AG09319 (cell line): ENCODE results near the genes ATAD3B and MMP23B.

GRCh38 chr1:1422632-1423121 lies 1.6 kb upstream of the ANKRD65 start:
- RRBS: 50% methylated on average over 1 of the region's 17 CpGs

GRCh38 chr1:1432931-1433753 lies 2.3 kb upstream of the VWA1 start:
- RRBS: 66% methylated on average over 3 of the region's 31 CpGs

GRCh38 chr1:1471371-1472599 lies at the start of gene ATAD3B:
Gene ATAD3B, plus strand, starts transcription at chr1:1471765.
- RRBS: under 1% methylated on average over 10 of the region's 143 CpGs

- RRBS: no CpG with 5 or more reads among the region's 15 CpGs
Measured at GRCh38 chr1:1559361-1559969, 15.2 kb downstream of the SSU72 start.

DNA sequence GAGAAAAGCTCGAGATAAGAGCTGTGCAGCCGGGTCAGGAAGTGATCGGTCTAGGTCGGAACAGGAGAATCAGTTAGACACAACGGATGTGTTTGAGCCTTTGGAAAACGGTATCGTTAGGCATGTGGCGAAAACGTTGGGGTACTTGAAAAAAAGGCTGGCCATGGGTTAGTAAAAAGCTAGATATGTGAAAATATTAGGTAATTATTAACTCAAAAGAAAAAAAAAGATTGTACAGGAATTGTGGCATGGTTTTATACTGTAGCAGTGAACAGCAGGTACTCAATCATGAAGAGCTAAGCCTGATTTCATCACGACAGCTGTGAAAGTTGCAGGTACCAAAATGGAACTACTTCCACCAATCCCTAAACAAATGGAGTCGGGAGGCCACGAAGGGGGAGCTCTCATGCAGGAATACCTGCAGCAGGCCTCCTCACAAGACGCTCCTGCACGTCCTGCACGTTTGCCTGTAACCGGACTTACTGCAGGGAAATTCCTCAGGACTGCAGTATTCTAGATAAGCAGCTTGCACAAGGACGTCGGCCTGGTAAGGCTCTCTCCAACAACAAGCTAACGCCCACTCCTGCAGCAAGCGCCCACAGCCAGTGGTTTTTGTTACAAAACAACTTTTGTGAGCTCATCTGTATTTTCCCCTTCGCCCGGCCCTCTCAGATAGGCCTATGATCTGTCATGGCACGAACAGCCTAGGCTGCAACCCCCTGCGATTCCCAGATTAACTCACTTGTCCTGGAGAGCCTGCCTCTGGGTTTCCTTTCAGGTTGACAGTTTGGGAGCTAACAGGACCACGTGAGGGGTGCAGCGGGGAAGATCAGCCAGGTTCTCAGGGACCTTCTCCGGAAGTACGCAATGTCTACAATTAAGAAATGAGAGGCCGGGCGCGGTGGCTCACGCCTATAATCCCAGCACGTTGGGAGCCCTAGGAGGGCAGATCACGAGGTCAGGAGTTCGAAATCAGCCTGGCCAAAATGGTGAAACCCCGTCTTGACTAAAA lies 1.1 kb upstream of the MIB2 start:
- RRBS: 0% methylated on average over 2 of the region's 36 CpGs

DNA sequence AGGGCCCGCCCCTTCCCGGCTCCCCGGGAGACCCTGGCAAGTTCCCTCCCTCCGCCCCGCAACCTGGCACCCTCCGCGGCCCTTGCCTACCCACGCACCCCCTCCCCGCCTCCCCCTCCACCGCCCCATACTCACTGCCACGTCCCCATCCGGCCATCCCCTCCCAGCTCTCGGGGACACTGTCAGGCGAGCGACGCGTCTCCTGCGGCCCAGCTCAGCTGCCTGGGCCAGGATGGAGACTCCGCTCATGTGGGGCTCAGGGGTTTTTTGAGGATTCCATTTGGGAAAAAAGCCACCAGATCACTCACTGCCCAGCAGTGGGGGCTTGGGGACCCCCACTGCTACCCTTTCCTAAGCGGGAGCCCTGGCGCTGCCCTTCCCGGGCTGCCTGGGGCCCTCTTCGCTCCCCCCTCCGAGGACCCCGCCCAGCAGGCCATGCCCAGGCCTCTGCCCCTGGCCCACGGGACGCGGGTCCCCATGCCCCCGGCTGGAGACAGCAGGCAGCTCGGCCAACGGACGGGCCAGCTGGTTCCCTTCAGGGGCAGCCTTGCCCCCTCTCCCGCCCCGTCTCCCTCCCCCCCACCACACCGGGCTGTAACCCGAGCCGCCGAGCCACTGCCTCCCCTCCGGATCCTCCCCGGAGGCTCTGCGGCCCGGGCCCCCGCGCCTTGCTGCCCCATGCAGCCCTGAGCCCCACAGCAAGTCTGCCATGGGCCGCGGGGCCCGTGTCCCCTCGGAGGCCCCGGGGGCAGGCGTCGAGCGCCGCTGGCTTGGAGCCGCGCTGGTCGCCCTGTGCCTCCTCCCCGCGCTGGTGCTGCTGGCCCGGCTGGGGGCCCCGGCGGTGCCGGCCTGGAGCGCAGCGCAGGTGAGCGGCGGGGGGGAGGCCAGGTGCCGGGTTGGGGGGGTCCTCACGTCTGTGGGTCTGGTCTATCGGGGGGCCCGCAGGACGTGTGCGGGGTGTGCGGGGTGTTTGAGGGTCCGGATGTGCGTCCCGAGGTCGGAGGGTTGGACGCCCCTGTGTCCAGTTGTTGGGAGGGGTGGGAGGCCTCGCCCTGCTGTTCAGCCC lies at the start of gene MMP23B:
TSS of gene MMP23B (plus strand) at position 664 of the 1,066 bp plus-strand sequence.
- RRBS: 6% methylated on average over 30 of the region's 79 CpGs

DNA sequence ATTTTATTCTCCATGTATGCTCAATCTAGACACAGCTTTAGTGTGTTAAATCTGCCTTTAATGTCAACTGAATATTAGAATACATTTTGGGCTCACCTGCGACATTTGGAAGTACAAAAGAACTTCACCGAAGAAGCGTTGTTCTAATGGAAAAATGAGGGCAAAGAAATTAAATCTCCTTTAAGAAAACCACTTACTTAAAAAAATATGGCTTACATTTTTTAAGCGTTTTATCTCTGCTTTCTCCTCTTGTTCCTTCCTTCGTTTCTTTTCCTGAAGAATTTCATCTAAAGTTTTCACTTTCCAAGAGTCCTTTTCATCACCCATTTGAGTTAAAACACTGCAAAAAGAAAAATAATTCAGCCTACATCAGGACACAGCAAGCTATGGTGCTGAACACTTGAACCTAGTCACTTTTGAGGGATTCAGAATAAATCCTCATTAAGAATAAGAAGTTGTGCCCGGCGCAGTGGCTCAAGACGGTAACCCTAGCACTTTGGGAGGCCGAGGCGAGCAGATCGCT lies 1.6 kb downstream of the CDK11A start:
- RRBS: no CpG with 5 or more reads among the region's 11 CpGs

DNA sequence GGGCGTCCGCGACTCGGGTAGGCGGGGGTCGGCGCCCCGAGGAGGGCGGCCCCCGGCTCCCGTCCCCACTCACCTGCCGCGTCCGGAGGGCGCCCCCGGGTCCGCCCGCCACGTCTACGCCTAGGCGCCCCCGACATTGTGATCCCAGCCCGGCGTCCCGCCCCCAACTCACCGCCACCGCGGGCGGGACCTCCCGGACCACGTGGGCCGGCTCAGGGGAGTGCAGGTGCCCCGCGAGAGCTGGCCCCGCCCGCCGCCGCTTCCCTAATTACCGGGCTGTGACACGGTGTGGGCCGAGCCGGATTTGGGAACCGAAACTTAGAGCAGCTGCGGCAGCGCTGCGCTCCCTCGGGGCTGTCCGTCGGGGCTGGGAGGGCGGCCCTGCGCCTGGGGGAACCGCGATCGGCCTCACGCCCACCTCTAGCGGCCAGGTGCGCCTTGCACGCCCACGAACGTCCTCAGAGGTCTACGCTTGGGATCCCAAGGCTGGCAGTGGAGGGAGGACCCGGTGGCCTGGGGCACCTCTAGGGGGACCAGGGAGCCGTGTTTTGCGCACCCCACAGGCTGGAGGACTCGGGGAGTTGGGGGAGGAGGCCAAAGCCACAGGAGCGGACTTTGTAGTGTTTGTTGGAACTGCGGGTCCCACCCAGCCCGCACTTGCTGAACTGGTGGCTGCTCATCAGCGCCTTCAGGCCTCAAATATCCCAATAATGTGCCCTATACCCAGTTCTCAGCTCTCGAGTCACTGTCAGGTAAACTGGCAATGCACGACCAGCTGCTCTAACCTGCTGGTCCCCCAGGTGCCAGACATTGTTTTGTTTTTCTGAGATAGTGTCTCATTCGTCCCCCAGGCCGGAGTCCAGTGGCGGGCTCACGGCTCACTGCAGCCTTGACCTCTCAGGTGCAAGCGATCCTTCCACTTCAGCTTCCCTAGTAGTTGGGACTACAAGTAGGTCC lies 681 bp upstream of the NADK start:
- RRBS: 2% methylated on average over 23 of the region's 76 CpGs

- RRBS: no CpG with 5 or more reads among the region's 4 CpGs
Measured at GRCh38 chr1:1848441-1849107, 42.3 kb downstream of the GNB1 start.

GRCh38 chr1:1871762-1872512 lies 18.9 kb downstream of the GNB1 start:
- RRBS: no CpG with 5 or more reads among the region's 9 CpGs

- RRBS: 1% methylated on average over 73 of the region's 111 CpGs
Measured at GRCh38 chr1:1889671-1890677, 913 bp downstream of the GNB1 start.

- RRBS: no CpG with 5 or more reads among the region's 14 CpGs
Measured at GRCh38 chr1:1923051-1923487, 4.0 kb upstream of the TMEM52 start.

DNA sequence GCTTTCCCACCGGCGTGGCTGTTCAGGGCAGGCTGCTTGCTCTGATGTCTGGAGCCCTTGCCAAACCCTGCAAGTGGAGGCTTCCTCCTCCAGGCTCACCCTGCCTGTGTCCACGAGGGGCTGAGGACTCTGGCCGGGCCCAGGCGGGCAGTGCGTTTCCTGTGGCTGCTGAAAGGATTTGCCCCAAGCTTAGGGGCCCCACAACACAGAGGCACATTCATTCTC lies 24.4 kb upstream of the TMEM52 start:
- RRBS: no CpG with 5 or more reads among the region's 6 CpGs

GRCh38 chr1:1954699-1955213 lies 35.7 kb upstream of the TMEM52 start:
- RRBS: no CpG with 5 or more reads among the region's 31 CpGs

GRCh38 chr1:1990173-1990956 lies 13.2 kb downstream of the CFAP74 start:
- RRBS: no CpG with 5 or more reads among the region's 15 CpGs

- RRBS: 3% methylated on average over 50 of the region's 70 CpGs
Measured at GRCh38 chr1:2044652-2045386, 5.4 kb upstream of the PRKCZ start.

GRCh38 chr1:2052499-2052749 lies 2.2 kb downstream of the PRKCZ start:
- RRBS: no CpG with 5 or more reads among the region's 5 CpGs

DNA sequence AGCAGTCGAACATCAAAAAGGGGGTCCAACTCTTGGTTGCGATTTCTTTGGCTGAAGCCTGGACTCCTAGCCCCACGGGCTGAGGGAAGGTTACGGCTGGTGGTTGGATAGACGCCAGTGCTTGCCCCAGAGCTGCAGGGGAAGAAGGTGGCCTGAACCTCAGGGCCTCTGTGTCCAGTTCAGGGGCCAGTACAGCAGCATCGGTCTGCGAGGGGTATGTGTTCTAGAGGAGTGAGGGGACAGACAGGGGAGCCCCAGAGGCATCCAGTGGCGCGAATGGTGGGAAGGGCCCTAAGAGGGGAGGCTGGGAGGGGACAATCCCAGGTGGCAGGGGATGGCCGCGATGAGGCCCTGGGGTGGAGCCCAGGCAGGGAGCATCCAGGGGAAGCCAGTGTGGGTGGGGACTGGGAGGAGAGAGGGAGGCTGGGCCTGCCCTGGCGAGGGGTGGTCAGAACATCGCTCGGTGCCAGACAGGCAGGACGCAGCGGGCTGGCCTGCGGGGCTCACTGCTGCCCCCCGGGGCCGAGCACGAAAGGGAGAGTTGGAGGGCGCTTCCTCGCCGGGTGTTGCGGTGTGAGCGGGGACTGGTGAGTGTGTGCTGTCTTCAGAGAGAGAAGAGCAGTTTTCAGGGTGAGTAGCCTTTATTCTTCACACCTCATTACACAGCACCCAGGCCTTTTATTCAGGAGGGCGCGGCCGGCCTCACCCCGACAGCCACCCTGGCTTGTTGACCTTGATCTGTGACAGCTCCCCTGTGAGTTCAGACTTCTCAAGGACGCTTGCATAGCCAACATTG lies 54.3 kb downstream of the PRKCZ start:
- RRBS: 52% methylated on average over 6 of the region's 30 CpGs

DNA sequence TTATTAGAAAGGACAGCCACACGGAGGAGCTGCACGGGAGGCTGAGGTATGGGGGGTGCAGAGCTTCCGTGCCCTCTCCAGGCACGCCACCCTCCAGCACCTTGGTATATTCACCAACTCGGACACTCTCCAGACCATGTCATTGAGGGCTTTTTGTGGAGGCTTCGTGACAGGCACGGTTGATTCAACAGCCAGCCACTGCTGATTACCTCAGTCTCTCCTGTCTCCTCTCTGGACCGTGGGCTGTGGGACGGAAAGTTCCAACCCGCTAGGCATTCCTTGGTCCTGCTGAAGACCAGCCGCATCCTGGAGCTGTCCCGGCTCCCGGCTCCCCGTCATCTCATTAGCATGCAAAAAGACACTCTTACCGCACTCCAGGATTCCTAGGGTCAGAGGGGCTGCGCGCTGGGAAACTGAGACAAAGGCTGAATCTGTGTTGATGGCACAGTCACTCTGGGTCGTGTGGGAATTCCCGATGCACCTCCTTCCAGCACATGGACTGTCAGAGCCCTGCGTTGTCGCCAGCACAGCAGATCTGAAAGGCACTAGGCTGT lies 65.6 kb downstream of the PRKCZ start:
- RRBS: 9% methylated on average over 2 of the region's 21 CpGs

DNA sequence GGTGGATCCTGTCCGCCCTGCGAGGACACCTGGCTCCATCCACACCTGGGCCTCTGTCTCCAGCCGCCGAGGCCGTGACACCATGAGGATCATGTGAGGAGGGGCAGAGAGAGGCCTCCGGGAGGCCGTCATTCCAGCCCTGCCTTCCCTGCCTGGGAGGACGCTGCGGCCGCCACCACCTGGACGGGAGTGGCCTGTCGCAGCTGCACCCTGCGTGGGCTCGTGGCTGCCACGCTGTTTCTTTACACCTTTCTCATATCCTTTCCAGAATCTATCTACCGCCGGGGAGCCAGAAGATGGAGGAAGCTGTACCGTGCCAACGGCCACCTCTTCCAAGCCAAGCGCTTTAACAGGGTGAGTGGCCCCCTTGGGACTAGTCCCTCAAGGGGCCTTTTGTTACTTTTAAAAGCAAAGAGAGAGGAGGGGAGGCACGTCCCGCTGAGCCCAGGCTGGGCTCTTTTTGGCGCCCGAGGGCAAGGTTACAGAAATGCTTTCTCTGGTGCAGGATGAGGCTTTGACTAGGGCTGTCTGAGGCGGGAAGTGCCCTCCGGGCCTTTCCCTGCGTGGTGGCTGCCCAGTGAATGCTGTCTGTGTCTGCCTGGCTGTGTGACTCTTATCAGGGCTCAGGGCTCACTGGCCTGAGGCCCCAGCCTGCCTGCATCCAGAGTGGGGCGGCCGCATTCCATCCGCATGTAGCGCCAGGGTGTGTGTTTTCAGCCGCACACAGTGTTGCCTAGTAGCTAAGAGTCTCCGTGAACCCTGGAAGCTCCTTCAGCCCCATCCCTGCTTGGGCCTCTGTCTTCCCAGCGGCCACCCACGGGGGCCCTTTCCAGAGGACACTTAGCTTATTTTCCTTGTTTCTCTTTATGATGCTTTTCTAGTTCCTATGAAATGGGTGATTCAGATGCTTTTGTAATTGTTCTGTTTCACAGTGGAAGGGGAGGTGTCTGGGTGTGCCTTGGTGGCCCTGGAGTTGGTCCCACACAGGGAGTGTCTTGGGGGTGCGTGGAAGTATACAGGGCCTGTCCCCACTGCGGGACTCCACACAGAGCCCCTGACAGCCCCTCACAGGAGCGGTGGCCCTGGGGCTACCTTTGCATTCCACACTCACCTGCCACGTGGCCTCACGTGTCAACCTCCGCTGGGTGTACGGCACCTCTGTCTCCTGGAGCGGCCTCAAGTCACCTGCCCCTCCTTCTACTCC lies 59.2 kb downstream of the FAAP20 start:
- RRBS: no CpG with 5 or more reads among the region's 43 CpGs